ENCODE measurements around a stretch of chr1.

DNA sequence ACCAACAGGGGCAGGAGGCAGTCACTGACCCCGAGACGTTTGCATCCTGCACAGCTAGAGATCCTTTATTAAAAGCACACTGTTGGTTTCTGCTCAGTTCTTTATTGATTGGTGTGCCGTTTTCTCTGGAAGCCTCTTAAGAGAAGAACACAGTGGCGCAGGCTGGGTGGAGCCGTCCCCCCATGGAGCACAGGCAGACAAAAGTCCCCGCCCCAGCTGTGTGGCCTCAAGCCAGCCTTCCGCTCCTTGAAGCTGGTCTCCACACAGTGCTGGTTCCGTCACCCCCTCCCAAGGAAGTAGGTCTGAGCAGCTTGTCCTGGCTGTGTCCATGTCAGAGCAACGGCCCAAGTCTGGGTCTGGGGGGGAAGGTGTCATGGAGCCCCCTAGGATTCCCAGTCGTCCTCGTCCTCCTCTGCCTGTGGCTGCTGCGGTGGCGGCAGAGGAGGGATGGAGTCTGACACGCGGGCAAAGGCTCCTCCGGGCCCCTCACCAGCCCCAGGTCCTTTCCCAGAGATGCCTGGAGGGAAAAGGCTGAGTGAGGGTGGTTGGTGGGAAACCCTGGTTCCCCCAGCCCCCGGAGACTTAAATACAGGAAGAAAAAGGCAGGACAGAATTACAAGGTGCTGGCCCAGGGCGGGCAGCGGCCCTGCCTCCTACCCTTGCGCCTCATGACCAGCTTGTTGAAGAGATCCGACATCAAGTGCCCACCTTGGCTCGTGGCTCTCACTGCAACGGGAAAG lies 119.8 kb downstream of the OR4F5 start:
- PRO-cap = no peak

GRCh38 chr1:817661-818361 lies 105.9 kb upstream of the SAMD11 start:
- PRO-cap = no peak

- PRO-cap = no peak
These were observed 93.0 kb upstream of the SAMD11 start for GRCh38 chr1:830703-831106.

DNA sequence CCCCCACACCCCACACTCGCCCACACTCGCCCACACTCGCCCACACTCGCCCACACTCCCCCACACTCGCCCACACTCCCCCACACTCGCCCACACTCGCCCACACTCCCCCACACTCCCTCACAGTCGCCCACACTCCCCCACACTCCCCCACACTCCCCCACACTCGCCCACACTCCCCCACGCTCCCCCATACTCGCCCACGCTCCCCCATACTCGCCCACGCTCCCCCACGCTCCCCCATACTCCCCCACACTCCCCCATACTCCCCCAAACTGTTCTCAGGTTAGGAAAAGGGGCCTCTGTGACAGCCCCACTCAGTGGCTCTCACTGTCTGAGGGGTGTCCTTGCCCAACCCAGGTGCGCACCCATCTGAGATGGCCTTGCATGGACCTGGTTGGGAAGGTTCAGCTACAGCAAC lies 47.6 kb upstream of the SAMD11 start:
- PRO-cap = no peak

GRCh38 chr1:925522-926322 lies 2.0 kb downstream of the SAMD11 start:
- PRO-cap = unidirectional peak, minus-strand start at chr1:925604

GRCh38 chr1:941489-942427 lies 17.3 kb downstream of the NOC2L start:
- PRO-cap = bidirectional peak, plus-strand start at chr1:941795, minus-strand start at chr1:941715

DNA sequence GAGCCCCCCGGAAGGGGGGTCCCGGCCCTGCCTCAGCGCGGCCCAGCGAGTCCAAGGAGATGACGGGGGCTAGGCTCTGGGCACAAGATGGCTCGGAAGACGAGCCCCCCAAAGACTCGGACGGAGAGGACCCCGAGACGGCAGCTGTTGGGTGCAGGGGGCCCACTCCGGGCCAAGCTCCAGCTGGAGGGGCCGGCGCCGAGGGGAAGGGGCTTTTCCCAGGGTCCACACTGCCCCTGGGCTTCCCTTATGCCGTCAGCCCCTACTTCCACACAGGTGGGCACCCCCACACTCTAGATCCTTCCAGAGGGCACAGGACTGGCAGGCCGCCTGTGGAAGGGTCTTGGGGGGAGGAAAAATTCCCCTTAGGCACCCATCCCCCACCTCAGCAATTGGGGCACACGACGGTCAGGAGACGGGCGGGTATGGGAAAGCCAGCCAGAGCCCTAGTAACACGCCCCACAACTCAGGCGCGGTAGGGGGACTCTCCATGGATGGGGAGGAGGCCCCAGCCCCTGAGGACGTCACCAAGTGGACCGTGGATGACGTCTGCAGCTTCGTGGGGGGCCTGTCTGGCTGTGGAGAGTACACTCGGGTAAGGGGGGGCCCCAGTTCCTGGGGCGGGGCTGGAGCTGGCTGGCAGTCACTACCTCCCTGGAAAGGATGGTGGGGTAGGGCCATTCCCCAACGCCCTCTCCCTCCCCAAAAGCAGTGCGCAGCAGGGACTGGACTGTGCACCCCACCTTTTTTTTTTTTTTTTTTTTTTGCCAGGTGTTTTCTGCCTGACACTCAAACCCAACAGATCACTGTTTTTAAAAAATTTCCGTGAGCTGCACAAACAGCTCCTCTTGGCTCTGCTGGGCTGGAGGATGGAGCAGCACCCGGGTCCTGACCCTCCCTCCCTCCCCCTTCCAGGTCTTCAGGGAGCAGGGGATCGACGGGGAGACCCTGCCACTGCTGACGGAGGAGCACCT lies 16.0 kb downstream of the NOC2L start:
- PRO-cap = no peak

- PRO-cap = no peak
These were observed 14.1 kb downstream of the NOC2L start for GRCh38 chr1:944936-945410.

- PRO-cap = no peak
These were observed 13.0 kb downstream of the NOC2L start for GRCh38 chr1:946004-946570.

DNA sequence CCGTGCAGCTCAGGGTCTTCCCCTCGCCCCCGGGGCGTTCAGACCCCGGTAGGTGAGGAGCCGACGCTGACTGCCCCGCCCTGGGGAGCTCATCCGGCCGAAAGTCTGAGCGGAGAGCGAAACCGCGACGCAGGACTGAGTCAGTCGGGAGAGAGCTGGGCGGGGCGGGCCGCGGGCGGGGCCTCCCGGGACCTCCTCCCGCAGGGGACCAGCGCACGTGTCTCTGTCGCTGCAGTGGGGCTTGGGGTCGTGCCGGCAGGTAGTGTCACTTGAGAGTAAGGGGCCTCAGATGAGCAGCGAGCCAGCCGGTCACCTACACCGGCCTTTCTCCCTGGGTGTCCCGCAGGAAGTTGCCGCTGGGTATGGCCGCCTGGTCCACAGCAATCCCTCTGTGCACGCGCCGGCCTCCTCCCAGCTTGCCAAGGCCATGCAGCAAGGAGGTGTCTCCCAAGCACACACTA lies 620 bp downstream of the PLEKHN1 start:
- PRO-cap = unidirectional peak, minus-strand start at position 107 of the sequence; unidirectional peak, minus-strand start at position 137 of the sequence

- PRO-cap = unidirectional peak, minus-strand start at chr1:1001896
These were observed 2.0 kb upstream of the HES4 start for GRCh38 chr1:1001652-1002476.

GRCh38 chr1:1017345-1018080 lies 2.4 kb upstream of the AGRN start:
- PRO-cap = no peak

DNA sequence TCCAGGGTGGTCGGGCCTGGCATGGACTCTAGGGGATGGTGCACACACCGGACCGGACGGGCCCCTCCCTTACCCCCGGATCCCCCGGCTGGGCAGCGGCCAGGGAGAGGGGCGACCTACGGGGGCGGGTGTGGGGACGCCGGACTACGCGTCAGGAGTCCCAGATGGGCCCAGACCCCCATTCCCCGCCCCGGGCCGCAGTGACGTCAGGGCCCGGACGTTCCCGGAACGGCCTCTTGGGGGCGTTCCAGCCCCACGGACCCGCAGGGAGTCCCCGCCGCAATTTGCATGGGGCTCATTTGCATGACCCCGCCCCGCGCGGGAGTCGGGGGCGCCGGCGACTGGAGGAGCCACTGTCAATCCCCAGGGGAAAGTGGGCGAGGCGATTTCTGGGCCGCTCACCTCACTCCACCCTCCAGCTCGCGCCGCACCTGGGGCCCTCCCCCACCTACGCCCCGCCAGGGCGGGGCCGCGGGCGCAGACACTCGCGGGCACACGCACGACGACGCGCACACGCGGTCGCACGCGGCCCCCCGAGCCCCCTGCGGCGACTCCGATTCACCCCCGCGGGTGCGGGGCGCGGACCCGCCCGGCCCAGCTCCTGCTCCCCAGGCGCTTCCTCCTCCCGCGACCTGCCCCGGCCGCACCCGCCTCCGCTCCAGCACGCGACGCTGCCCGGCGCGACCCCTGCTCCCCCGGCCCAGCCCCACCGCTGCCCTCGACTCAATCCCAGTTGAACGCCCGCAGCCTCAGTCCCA lies 13.1 kb downstream of the AGRN start:
- PRO-cap = no peak

DNA sequence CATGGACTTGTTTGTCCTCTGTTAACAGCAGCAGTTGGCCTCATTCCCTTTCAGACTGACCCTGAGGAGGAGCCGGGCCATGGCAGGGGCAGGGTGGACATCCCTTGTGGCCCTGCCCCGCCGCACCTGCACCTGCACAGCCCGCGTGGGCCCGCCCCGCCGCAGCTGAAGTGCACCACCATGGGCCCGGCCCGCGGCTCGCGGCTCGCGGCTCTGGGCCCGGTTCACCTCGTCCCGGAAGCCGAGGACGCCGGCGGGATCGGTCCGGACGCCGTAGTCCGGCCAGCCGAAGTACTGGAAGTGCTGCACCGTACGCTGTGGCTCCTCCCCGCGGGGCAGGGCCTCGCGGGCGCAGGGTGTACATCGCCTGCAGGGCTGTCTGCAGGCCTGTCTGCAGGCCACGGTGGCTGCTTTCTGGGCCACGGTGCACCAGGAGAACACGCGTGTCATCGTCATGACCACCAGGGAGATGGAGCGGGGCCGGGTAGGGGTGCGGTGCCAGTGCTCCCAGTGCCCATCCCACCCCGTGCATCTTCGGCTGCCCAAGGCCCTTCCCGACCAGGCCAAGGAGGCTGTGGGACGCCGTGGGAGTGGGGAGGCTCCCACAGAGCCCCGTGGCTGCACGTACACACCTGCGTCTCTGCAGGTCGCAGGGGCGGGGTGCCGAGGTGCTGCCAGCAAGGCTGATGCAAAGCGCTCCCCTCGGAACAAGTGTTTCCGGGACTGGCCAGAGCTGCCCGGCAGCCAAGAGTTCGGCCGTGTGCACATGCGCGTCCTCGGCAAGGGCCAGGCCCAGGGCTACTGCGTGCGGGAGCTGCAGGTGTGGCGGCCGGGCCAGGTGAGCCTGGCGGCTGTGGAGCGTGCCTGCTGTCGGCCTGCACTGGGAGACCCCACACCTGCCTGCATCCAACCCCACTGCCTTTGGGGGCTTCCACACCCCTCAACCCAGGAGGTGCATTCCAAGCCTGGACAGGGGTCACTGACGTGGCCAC lies 6.6 kb downstream of the RNF223 start:
- PRO-cap = no peak

GRCh38 chr1:1080138-1080751 lies 6.1 kb upstream of the RNF223 start:
- PRO-cap = no peak

GRCh38 chr1:1115063-1115615 lies 750 bp downstream of the C1orf159 start:
- PRO-cap = no peak

- PRO-cap = no peak
These were observed 10.3 kb upstream of the C1orf159 start for GRCh38 chr1:1126152-1126561.

GRCh38 chr1:1136274-1136911 lies 20.5 kb upstream of the C1orf159 start:
- PRO-cap = bidirectional peak, plus-strand start at chr1:1136740, minus-strand start at chr1:1136600

DNA sequence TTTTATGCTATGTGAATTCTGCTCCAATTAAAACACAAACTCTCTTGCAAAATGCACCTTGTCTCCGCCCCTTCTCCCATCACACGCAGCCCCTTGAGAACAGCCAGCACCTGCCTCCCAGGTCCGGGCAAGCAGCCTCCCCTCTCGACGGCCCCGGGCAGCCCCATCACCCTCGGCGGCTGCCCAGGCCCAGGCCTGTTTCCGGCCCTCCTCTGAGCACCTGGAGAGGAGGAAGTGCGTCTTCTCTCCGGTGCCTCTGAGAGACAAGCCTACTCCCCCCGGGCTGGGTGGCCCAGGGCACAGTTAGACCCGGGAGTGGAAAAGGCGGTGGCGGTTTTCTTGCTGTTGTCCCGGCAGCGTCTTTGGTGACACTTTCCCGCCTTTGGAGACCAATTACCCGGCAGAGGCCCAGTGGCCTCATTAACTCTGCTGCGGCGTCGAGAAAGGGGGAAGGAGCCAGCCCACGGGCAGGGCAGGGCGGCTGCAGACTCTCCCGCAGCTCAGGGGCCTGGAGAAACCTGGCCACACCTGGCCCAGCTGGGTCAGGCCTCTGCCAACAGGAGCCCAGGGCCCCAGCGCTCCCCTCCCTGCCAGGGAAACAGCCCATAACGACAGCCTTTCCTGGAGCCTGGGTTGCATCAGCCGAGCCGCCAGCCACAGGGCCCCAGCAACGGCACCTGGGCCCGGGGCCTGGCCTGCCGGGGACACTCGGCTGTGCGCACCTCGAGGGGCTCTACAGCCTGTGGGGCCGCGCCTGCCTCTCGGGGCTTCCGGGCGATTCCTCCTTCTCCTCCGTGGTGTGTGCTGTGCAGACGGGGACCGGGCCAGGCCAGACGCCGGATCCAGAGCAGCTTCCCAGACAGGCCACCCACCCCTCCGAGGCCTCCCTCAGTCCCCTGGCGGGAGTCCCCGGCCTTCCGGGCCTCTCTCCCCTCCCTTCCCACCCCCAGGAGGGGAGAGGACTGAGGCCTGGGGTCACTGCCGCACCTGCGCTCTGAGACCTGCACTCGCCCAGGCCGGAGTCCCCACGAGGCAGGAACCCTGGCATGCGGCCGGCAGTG lies 28.4 kb upstream of the C1orf159 start:
- PRO-cap = bidirectional peak, plus-strand start at position 306 of the sequence, minus-strand start at position 201 of the sequence; bidirectional peak, plus-strand start at position 525 of the sequence, minus-strand start at position 520 of the sequence

DNA sequence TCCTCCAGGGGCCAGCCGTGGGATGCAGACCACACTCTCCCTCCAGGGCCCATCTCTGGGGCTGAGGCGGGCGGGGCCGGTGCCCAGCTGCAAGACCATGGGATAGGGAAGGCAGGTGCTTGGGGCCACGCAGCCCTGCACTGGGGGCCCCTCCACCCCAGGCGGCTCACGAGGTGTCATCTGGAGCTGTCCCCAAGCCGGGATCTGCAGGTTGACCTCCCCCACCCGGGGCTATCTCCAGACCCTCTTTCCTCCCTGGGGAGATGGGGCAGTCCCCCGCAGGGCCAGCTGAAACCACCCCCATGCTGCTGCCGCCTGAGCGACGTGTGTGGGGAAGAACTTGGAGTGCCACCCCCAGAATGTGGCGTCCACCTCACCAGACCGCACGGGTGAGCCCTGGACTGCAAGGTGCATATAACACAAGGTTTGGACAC lies 4.1 kb upstream of the TTLL10 start:
- PRO-cap = no peak